ENCODE measurements around a stretch of chr2.

DNA sequence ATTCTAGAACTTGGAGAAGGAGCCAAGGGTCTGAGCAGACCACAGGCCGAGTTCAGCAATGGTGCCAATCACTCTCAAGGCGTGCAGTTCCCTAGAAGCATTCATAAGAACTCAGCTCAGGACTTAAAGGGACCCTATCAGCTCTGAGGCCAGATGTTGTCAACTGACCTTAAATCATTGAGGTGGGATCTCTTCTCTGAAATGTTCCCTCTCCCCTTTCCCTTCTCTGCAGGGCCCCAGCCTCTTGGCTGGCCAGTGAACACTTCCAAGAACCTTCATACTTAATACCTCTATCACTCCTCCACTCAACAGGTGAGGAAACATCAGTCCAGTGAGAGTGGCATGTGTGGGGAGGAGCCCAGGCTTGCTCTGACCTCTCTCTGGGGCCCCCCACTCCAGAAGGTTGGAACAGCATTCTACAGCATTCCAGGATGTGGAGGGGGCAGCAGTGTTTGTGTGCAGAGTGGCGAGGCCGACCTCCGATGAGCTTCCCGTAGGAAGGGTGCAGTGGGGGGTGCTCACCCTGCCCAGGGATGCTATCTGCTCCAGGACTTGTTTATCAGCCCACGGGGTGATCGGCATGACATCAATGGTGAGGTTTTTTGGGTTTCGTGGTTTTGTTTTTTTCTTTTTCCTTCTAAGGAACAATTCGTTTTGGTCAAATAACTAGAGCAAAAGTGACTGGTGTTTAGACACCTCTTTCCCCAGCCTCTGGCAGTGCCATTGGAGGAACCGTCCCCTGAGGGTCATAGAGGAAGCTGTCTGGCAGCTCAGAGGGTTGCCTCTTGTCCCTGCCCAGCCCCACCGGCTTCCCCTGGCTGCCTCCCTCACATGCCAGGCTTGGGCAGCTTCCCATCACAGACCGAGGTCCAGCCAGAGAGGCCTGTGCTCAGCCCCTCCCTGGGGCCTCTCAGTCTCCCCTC lies 96.7 kb downstream of the ZFP36L2 start:
- PRO-cap, 2 experiments, result no peak in any of the 2 experiments

DNA sequence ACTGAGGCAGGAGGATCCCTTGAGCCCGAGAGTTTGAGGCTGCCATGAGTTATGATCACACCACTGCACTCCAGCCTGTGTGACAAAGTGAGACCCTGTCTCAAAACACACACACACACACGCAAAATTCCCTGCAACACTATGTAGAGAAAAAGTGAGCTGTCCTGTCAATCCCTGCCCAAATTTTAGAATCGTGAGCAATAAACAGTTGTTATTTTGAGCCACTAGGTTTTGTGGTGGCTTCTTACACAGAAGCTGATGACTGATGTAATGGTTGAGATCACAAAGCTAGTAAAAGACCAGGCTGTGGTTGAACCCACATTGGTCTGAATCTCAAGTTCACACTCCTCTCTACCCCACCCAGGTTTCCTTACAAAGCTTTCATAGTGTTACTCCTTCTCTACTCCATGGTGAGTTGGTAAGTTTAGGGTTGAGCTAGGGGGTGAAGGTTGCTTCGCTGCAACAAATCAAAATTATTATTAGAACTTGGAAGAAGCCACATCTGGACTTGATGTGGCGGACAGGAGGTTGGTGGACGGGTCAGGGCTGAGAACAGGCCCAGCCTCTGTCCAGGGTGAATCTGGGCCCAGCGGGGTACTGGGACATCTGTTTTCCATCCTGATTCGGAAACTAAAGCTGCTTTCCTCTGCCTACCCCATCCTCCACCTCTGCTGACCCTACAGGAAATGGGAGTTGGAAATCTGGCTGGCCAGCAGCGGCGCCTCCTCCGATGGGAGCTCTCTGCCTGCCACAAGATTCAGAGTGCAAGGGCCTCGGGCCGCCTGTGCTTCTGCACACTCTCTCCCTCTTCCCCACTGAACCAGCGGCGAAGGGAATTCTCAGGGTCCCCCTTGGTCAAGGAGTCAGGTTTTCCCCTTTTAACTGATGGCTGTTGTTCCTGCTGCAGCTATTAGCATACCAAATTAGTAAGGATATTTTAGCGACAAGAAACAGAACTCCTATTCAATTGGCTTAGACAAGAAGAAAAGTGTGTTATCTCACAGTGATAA lies 86.3 kb downstream of the ZFP36L2 start:
- PRO-cap, 2 experiments, result no peak in any of the 2 experiments

- PRO-cap, 2 experiments, result no peak in any of the 2 experiments
These were observed 39.4 kb downstream of the ZFP36L2 start for GRCh38 chr2:43186844-43187484.

GRCh38 chr2:43199708-43200517 lies 26.5 kb downstream of the ZFP36L2 start:
- PRO-cap, 2 experiments, result no peak in any of the 2 experiments

- PRO-cap, 2 experiments, result peak in 2 of 2 experiments; most common minus-strand start chr2:43222832 (in 1)
These were observed 3.6 kb downstream of the ZFP36L2 start for GRCh38 chr2:43222698-43223367.

GRCh38 chr2:43269754-43270264 lies 43.4 kb upstream of the ZFP36L2 start:
- PRO-cap, 2 experiments, result no peak in any of the 2 experiments

- PRO-cap, 2 experiments, result no peak in any of the 2 experiments
These were observed 74.5 kb upstream of the ZFP36L2 start for GRCh38 chr2:43300515-43301702.

DNA sequence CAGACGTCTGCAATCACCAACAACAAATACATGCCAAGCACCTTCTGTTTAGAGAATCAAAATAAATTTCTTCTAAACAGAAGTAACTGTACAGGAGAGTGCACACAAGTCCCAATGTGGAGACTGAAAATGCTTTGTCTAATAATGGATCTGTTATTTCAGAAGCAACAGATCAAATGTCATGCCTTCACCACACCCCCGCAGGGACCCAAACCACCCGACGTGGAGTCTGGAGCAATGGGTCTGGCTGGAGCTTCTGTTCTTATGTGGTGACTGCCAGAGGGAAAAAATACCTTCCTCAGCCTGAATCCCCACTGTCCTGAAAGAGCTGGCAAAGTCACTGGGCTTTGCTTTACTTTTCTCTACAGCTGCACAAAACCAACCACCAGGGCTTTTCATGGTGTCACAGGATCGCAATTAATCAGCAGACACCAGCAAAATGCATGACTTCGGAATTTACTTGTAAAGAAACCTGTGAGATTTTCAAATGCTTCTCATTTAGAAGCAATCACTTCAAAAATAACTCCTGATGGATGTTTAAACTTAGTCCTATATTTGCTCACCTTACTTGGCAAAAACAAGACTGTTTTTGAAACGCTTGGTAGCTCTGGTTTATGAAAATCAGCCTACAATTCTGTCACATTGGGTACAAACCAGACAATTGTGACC lies 119.1 kb upstream of the ZFP36L2 start:
- PRO-cap, 2 experiments, result no peak in any of the 2 experiments

DNA sequence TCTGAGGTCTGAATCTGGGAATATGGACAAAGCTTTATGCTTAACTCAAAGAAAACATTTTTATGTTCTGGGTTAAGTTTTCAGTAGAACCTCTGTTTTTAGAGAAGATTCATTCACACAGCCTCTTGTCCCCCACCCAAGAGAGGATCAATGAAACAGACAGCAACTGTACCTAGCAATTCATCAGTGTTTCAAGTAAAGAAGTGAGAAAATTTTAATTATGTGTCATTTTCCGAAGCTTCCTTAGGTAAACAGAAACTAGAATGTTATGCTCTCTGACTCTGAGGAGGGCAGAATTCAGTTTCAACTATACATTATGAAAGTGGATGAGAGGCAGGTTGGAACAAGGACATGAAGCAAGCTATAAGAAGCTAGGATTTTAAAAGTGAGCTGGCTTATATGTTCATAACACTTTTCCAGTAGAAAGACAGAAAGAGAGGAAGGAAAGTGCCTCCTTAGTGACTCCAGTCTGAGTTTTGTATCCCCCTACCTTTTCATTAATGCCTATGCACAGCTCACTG lies 160.6 kb upstream of the ZFP36L2 start:
- PRO-cap, 2 experiments, result no peak in any of the 2 experiments

- PRO-cap, 2 experiments, result peak in 2 of 2 experiments; most common plus-strand start chr2:43537398 (in 2); most common minus-strand start chr2:43536994 (in 1)
These were observed 58.7 kb downstream of the THADA start for GRCh38 chr2:43536993-43537588.

DNA sequence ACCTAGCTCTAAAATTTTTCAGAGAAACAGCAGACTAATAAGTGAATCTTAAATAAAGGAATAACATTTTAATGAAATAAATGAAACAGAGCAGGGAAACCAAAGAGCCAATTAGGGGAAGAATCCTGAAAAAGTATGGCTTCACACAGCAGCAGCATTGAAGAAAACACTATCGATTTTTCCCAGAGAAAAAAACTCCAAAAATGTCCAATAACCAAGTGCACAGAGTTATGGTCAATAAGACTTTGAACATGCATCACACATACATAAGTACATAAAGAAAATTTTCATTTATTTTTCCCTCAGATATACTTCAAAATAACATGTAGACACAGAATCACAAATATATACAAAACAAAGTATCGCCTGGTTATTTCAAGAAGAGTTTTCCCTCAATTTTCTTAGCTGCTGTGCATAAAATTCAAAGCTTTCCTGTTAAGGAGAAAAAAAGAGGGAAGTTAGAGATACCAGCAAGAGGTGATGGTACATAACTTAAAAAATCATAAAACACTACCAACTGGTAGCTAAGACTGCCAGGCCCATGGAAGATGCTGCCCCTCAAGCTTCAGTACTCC lies 49.5 kb downstream of the ABCG8 start:
- PRO-cap, 2 experiments, result no peak in any of the 2 experiments

DNA sequence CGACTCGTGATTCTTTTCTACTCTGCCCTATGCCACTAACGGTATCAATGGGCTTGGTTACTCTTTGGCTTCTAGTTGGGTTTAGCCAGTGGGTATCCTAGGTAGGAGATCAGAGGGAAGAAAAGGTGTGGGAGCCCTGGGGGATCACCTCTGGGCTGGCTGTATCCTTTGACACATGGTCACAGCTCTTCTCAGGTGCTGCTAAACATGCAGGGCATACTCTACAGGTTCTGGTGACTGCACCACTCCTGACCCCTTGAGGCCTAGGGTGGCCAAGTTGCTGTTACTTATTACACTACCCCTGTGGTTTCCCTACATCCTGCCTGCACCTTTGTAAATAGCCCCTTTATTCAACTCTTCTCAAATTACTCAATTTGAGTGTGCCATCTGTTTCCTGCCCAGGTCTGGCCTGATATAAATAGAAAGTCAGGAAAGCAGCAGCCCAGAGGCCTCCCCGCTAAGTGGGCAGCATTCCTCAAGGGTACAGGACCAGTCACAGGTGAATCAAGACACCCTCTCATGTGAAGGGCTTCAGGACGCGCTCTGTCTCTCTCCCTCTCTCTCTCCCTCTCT lies 78.2 kb upstream of the PPM1B start:
- PRO-cap, 2 experiments, result no peak in any of the 2 experiments

DNA sequence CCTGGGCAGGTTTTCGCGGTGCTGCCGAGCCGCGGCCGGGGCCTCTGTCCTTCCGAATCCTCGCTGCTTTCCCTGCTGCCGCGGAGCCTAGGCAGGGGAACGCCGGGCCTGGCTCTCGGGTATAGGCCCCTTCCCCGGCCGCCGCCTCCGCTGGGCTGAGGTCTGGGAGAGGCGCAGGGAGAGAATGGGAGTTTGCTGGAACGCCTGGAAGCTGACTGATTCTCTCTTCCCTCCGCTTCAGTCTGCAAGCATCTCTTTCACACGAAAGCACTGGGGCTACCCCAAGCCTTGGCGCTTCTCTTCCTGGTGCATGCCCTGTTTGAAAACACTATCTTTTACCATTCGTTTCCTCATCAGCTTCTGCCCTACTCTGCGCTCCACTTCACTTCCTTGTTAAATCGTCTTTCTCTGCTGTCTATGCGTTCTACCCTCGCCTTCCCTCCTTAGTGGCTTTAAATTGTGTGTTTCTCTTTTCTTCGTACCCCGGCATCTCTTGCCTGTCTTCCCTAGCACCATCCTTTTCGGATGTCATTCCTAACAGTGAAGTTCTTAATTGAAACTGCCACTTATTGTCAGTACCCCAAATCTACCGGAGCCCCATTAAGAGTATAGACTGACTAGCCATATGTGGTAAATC lies 784 bp downstream of the PPM1B start:
- PRO-cap, 2 experiments, result no peak in any of the 2 experiments

DNA sequence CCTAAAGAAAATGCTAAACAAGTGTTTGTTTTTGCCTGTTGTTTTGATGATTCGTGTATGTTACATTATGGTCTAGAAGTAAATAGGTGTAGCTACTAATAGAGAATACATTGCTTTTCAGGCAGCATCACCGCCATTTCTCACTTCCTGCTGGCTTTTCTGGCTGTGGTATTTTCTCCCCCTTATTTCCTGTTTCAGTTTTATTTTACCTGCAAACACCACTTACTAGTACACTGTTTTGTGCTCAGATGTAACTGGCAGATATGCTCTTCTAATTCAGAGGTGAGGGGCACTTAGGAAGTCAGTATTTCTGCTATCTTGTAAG lies 38.1 kb upstream of the SLC3A1 start:
- PRO-cap, 2 experiments, result no peak in any of the 2 experiments

- PRO-cap, 2 experiments, result no peak in any of the 2 experiments
These were observed 297 bp downstream of the PREPL start for GRCh38 chr2:44361070-44361323.

GRCh38 chr2:44755689-44756126 lies 185.8 kb upstream of the SIX3 start:
- PRO-cap, 2 experiments, result no peak in any of the 2 experiments

- PRO-cap, 2 experiments, result no peak in any of the 2 experiments
These were observed 138.8 kb upstream of the SIX3 start for GRCh38 chr2:44802456-44803420.

- PRO-cap, 2 experiments, result no peak in any of the 2 experiments
These were observed 135.1 kb upstream of the SIX3 start for GRCh38 chr2:44806504-44806794.

- PRO-cap, 2 experiments, result no peak in any of the 2 experiments
These were observed 2.5 kb upstream of the SIX3 start for GRCh38 chr2:44938630-44939703.

GRCh38 chr2:44941136-44941593 lies 337 bp upstream of the SIX3 start:
- PRO-cap, 2 experiments, result no peak in any of the 2 experiments